Fibroblast of the aortic adventitia (primary cell): Measurements from ENCODE around the gene CCDC190.

DNA sequence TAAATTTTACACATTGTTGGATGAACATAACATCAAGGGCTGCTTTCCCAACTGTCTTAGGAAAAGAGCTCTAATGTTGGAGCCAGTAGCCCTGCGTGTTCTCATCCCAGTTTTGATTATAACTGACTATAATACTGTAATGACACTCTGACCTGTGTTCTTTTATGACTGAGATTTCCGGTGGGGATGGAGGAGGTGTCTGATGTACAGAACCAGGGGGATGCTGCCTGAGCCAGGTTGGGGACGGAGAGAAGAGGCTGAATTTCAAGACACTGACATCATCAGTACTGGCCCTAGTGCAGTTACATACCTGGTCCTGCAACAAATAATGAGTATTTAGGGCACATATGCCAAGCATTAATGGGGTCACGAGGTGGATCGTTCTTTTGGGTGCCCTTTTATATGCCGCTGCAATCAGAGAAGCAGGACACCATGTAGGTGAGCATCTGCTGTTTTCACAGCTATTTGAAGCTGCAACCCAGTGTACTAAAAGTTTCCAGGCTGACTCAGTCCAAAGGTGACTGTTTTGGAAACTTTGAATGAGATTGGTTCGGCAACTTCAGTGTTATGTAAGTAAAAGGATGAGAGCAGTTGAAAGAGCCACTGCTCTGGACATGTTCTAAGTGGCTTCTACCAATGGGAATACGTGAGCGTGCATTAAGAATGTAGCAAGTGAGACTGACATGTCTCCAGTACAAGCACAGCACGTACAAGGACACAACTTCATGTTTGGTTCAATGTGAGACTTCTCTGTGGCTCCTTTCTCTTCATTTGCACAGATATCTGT lies 55.4 kb downstream of the DDR2 start:
- CAGE, long polyA plus RNA: no peak

GRCh38 chr1:162834187-162834579 lies 26.8 kb downstream of the CCDC190 start:
- CAGE, long polyA plus RNA: no peak

GRCh38 chr1:162860828-162861376 lies at the start of gene CCDC190:
Gene CCDC190, minus strand, starts transcription at chr1:162861175.
- CAGE, long polyA plus RNA: no peak

DNA sequence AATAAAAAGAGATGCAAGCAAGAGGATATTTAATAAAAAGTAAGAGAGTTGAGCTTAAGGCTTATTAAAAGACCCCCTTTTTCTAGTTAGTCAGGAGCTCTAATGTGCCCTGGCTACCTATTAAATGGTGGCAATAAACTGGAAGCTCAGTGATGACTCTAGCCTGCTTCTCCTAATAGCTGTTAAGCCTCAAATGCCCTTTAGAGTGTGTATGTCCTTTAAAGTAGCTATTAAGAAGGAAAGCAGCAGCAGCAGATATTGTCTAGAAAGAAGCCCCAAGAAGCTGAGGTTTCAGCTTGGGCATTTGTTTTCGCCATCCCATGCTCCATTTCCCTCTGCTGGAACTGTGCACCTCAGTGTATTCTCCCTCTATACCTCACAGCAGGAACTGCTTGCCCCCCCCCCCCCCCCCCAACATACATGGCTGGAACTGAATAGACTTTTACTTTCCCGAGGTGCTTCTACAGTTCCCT lies 2.3 kb downstream of the RGS4 start:
- CAGE, long polyA plus RNA: no peak

GRCh38 chr1:163289912-163290852 lies 31.6 kb upstream of the NUF2 start:
- CAGE, long polyA plus RNA: no peak

DNA sequence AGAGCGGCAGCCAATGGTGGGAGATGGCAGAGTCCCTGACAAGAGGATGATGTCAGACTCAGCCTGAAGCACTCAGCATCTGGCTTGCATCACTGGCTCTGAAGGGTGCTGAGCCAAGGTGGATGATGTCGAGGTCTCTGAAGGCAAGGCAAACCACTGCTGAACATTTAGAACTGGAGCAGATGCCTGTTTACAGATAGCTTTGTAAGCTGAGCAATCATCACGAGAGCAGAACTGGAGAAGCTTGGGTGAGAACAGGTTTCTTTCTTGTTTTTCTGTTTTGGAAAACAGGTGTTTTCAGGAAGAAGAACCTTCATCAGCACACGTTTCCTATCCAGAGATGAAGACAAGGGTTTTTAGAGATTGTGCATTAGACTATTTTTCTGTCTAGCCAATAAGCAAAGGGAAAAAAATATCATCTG lies 118.5 kb downstream of the NUF2 start:
- CAGE, long polyA plus RNA: no peak

GRCh38 chr1:164561602-164561886 lies 2.6 kb downstream of the PBX1 start:
- CAGE, long polyA plus RNA: no peak

GRCh38 chr1:164673637-164674149 lies 114.7 kb downstream of the PBX1 start:
- CAGE, long polyA plus RNA: no peak

- CAGE, long polyA plus RNA: no peak
These were observed 131.1 kb downstream of the PBX1 start for GRCh38 chr1:164690057-164690604.

GRCh38 chr1:164708837-164709819 lies 150.1 kb downstream of the PBX1 start:
- CAGE, long polyA plus RNA: no peak

GRCh38 chr1:165828539-165829360 lies 1.3 kb downstream of the UCK2 start:
- CAGE, long polyA plus RNA: no peak

GRCh38 chr1:165903620-165904222 lies 76.3 kb downstream of the UCK2 start:
- CAGE, long polyA plus RNA: no peak

DNA sequence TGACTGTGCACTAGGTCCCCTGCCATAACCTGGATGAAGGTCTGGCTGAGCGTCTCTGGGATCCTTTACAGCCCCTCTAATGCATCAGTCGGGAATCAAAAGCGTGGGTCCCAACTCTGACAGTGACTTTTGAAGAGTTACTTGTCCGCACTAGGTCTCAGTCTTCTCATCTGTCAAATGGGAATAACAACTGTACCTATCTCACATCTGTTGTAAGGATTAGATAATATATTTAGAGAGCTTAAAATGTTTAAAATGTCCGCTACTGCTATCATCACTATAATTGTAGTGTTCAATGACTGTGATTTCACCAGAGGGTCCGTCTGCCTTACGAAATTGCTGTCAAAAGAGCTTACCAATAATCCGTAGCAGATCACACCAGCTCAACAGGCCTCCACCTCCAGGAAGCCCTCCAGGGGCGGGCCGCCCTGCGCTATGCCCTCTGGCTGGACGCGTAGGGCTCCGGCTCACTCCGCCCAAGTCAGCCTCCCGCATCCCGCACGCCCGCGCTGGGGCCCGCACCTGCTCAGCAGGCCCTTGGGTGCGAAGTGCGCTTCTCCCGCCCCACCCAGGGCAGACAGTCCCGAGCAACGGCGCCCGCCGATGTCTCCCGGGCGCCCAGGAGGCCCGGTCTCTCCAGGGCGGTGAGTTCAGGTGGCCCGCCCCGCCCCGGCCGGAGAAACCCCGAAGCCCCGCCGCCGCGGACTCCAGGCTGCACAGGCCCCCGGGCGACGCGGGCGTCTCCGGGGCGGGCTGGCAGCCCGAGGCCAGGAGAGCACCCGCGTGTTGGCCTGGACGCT lies 523 bp downstream of the TADA1 start:
- CAGE, long polyA plus RNA: no peak

DNA sequence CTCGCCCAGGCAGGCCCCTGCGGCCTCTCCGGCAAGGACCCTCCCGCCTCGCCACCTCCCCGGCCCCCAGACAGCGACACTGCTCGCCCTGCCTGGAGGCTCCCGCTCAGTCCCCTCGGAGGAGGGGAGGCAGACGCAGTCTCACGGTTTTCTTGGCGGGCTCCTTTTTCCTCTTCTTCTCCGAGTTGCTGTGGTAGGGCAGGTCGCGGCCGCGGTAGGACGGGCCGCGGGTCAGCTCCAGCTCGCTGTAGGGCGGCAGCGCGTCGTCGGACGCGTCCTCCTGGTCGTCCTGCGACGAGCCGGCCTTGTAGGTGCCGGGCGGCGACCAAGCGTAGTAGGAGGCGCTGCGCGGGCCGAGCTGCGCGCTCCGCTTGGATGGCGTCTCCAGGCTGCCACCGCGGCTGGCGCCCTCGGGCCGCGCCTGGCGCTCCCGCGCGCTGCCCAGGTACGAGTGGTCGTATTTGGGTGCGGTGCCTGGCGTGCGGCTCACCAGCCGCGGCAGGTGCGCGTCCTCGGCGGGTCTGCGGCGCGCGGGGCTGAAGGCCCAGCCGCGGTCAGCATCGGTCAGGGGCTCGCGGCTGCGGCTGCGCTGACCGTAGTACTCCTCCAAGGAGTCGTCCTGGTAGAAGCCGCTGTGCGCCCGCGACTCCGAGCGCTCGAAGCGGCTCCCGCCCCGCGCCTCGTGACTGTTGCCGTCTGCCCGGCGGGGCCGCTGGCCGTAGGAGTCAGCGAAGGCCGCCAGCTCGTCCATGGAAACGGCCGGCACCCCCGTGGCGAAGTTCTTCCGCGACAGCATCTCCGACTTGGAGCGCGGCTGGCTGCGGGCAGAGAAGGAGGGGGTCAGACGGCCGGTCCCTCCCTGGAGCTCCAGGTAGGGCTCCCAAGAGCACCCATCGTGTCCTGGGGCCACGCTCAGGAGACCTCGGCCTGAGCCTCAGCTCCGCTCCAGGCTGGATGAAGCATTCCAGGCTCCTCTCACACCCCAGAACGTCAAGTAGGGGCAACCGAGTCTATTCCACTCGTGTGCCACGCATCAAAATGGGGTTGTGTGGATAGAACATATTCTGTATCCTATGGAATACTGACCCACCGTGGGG lies 44.8 kb upstream of the TADA1 start:
- CAGE, long polyA plus RNA: no peak

DNA sequence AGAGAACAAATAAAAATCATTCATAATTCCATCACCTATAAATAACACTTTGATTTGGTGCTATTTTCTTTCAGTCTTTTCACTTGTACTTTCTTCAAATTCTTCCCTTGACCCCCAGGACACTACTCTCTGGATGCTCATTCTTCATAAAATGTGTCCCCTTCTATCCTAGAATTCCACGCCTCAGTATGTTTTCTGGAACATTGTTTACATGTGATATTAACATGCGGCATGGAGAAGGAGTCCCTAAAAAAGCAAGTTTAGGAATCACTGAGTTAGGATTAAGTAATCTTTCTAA lies 31.7 kb downstream of the GPA33 start:
- CAGE, long polyA plus RNA: no peak

- CAGE, long polyA plus RNA: no peak
These were observed 7.5 kb downstream of the GPA33 start for GRCh38 chr1:167082440-167083289.

DNA sequence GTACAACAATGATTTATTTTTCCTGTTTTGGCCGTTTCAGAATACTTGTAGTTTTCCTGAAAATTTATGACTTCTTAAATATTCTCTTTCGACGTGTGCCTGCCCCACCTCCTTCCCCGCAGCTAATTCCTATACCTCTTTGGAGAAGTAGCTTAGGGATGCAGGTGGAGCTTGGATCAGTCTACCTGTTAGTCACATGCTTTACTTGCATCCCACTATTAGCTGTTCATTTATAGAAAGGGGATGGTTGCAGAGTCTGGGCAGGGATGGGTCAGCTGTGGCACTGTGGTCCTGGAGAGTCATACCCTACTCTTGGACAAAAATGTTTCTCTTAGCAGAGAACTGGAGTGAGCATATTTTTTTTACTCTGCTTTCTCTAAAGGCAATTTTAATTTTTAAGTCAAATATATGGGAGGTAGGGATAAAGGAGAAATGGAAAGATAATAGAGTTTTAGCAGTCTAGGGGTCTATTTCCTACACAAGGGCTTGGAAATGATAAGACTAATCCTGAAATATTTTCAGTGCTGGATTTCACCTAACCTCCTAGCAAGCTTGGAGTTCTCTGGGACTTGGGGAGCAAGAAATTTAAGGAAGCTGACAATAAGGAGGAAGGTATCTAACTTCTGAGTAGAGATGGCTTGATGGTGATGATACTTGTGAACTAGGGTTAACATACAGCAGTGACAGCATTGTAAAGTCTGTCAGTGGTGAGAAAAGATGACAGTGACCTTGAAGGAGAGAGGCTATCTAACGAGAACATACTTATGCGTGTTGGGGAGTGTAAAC lies 16.0 kb downstream of the POU2F1 start:
- CAGE, long polyA plus RNA: no peak

GRCh38 chr1:167548753-167549329 lies 4.7 kb downstream of the CREG1 start:
- CAGE, long polyA plus RNA: no peak

- CAGE, long polyA plus RNA: no peak
These were observed 594 bp upstream of the CREG1 start for GRCh38 chr1:167554214-167554497.

DNA sequence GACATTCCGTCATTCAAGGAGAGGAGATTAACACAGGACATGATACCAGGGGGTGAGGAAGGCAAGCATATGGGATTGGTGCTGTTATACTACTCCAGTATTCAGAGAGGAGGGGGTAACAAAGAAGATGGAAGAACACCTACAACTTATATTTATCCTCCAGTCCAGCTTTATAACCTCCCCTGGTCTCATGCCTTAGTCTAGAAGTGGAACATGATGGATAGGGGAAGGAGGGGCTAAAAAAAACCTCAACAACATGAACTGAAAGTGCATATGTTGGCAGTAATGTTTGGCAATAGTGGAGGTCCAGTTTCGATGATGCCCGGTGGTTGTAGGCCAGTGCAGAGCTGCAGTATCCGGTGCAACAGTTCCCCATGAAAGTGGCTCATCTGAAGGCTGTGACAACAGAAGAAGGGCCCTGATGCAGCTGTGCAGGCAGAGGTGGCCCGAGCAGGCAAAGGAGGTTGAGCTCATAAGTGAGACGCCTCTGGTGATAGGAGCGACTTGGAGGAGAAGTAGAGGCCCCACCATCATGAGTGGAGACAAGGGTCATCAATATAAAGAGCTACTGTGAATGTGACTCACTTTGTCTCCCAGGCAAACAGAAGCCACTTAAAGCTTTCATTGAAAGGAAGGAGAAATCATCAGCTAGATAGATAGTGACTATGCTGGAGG lies 10.0 kb upstream of the CREG1 start:
- CAGE, long polyA plus RNA: no peak